ENCODE measurements around a stretch of chr2.

DNA sequence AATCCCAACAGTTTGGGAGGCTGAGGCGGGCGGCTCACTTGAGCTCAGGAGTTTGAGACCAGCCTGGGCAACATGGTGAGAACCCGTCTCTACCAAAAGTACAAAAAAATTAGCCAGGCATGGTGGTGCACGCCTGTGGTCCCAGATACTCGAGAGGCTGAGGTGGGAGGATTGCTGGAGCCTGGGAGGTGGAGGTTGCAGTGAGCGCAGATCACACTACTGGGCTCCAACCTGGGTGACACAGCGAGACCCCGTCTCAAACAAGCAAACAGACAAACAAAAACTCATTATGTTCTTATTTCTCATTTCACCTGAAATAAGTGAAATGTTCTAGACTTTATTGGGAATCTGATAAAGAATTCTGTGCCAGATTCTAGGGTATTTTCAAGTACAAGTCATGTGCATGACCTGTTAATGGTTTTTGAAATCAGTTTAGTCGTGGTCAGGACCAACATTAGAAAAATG lies 8.2 kb downstream of the EML4 start:
- PRO-cap, result no peak

- PRO-cap, result no peak
Observed at GRCh38 chr2:42494402-42495501, 970 bp upstream of the KCNG3 start.

GRCh38 chr2:42755163-42755844 lies 8.6 kb downstream of the OXER1 start:
- PRO-cap, result no peak

DNA sequence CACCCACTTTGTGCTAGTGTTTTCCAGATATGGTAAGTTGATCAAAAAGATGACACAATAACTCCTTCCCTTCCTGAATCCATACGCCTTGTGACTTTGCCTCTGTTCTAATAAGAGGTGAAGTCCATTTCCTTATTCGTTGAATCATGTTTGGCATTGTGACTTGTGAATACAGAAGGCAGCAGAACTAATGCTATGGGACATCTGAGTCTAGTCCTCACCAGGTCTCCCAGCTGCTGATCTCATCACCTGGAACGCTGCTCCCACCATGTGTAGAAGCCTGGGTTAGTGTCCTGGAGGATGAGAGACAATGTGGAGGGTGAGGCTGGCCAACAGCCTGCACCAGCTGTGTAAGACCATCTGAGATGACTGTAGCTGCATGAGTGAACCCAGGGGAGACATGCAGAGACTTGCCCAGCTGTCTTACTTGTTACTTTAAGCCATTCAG lies 3.4 kb upstream of the HAAO start:
- PRO-cap, result no peak

DNA sequence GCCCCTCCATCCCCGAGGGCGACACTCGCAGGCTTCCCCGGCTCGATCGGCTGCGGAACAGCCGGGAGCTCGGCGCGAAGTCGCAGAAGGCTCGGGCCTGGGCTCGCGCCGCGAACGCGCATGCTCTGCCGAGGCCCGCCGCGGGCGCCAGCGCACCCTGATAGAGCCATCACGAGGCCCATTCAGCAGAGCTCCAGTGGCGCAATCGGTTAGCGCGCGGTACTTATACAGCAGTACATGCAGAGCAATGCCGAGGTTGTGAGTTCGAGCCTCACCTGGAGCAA lies 17.9 kb upstream of the HAAO start:
- PRO-cap, result bidirectional peak, plus-strand start at position 188 of the sequence, minus-strand start at position 59 of the sequence

GRCh38 chr2:42896988-42897413 lies 104.6 kb upstream of the HAAO start:
- PRO-cap, result no peak

- PRO-cap, result bidirectional peak, plus-strand start at chr2:42907135, minus-strand start at chr2:42906791
Observed at GRCh38 chr2:42906423-42907552, 114.4 kb upstream of the HAAO start.

DNA sequence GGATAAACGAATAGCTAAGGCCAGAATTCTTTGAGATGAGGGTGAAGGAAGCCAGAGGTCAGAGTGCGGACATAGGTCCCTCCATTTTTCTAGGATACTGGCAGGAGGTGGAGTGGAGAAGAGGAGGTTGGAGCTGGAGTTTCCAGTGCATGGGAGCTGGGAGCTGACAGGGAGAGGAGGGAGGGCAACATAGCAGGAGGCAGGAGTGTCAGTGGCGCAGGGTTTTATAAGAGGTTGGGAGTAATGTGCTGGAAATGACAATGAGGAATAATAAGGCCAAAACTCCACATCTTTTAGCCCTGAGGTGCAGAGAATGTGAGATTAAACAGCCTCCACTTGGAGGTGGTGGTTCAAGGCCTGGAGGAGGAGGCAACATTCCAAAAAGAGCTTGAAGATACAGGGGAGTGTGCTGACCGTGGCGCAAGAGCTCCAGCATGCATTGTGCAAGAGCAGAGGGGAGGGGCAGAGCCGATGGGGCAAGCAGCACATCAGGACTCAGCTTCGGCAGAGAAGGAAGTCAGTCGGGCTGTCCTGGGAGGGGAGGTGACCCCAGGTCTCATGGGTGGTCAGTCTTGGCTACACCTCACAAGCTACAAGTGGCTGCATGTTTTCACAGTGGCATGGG lies 208.3 kb downstream of the ZFP36L2 start:
- PRO-cap, result no peak

- PRO-cap, result no peak
Observed at GRCh38 chr2:43038297-43038899, 188.0 kb downstream of the ZFP36L2 start.

DNA sequence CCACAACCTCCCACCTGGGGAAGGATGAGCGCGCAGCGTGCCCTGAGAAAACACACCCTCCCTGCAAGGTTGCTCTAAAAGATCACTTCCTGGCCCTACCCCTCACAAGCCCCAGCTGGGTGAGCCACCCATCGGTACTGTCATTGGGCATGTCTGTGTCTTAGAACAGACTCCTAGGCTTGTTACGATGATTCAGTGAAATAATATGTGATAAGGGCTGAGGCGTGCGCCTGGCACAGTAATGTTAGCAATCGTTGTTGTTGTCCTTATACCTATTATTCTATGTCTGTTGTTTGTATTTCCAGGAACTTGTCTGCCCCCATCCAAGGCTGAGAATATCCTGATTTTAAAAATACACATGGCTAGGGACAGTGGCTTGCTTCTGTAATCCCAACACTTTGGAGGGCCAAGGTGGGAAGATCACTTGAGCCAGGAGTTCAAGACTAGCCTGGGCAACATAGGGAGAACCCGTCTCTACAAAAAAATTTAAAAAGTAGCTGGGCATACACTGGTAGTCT lies 175.0 kb downstream of the ZFP36L2 start:
- PRO-cap, result no peak

DNA sequence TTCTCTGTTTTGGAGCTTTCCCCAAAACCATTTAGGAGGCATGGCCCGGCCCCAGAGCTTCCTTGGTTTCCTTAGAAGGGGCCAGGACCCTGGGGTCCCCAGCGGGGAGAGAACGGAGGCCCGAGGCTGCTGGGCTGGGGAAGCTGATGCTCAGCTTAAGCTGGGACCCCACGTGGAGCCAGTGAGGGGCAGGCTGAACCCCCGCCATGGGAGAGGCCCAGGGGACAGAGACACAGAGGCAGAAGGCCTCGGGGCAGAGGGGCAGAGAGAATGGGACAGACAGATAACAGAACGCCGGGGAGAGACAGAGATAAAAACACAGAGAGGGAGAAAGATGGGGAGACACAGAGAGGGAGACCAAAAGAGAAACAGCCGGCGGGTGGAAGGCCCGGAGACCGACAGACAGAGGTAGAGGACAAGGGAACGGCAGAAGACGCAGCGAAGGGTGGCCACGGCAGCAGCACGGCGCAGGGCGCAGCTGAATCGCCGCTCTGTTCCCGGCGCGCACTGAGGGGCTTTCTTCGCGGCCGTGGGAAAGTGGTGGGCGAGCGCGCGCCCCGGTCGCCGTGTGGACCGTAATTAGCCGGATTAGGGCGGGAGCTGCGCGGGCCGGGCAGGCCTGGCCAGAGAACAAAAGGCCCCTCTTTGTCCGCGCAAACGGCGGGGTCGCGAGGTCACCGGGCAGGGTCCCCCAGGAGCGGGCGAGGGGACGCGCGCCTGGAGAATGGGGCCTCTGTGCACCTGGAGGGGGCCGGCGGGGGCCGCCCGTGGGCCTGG lies 158.5 kb downstream of the ZFP36L2 start:
- PRO-cap, result unidirectional peak, plus-strand start at position 429 of the sequence; bidirectional peak, plus-strand start at position 633 of the sequence, minus-strand start at position 509 of the sequence

DNA sequence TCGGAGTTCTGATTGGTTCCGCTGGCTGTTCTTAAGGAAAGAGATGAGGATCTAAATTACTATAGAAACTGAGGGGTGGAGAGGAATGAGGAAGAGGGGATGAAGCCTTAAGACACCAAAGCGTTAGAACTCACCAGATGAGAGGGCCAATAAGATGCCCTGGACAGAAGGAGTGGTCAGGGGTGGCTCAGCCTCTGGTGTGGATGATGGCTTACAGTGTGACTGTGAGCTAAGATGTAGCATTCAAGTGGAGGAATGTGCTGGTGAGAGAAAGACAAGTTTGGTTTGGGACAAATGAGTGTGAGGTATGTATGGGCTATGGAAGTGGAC lies 97.8 kb downstream of the ZFP36L2 start:
- PRO-cap, result no peak

- PRO-cap, result no peak
Observed at GRCh38 chr2:43161530-43162271, 64.7 kb downstream of the ZFP36L2 start.

GRCh38 chr2:43218163-43219191 lies 7.9 kb downstream of the ZFP36L2 start:
- PRO-cap, result no peak

- PRO-cap, result no peak
Observed at GRCh38 chr2:43220783-43220956, 5.7 kb downstream of the ZFP36L2 start.

GRCh38 chr2:43222698-43223367 lies 3.6 kb downstream of the ZFP36L2 start:
- PRO-cap, result no peak

DNA sequence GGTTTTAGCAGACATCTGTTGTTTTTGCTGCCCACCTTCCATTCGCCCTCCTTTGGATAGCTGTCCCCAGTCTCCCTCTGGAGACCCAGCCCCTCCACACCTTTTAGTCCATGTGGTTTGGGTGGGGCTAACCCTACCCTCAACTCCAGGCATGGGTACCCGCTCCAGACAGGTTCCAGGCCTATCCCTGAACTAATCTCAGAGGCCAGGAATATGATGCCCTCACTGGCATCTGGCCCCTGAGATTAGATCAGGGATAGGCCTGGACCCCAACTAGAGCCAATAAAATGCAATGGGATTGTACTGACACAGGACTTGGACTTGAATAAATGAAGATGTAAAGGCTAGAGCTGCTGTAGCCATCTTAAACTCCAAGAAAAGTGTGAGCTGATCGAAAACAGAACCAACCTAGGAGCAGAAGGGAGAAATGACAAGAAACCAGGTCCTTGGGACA lies 27.5 kb upstream of the ZFP36L2 start:
- PRO-cap, result no peak

DNA sequence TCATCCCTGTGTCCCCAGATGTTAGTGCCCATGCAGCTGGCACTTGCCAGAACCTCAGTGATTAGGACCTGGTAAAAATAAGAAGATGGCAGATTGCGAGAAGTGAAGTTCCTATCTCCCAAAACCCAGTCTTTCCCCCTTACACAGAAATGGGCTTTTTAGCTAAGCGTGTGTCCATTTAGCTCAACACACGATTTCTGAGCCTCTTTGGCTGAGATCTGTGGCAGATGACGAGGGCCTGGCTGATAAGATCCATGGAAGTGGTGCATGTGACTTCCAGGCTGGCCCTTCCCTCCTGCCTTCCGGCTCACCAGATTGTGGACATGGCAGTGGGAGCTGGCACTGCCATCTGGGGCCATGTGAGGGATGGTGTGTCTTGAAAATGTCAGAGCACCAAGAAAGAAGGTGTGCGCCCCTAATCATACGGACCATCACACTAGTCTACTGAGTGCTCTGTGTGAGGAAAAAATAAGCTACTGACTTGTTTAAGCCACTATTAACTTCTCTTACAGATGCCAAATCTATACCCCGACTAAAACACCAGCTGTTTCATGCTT lies 41.0 kb upstream of the ZFP36L2 start:
- PRO-cap, result no peak

GRCh38 chr2:43305237-43306328 lies 79.2 kb upstream of the ZFP36L2 start:
- PRO-cap, result no peak

- PRO-cap, result no peak
Observed at GRCh38 chr2:43325084-43325393, 98.6 kb upstream of the ZFP36L2 start.

All from neuron (in vitro differentiated cells).